ENCODE measurements around a stretch of chr10.

DNA sequence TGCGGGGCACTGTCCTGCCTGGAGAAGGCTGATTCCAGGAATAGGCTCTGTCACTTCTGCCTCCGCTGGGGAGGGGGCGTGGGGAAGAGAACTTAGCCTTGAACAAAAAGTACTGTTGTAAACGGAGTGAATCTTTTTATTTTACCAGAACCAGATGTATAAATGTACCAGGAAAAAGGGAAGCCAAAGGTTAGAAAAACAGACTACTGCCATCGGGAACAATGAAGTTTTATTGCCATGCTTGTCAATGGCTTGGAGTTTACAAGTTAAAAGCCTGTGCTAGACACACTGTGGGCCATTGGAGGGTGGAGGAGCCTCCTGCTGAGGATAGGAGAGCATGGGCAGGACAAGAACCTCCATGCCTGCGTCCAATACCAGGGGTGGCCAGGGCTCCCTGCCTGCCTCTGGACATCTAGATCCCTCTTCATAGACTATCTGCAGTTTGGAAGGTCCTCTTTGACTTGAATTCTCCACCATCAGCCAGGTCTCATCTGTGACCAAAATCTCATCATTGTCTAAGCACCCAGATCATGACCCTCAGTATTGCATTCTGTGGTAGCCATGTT lies 161.7 kb upstream of the LYZL2 start:
- RRBS: no CpG with 5 or more reads among the region's 6 CpGs

- RRBS: no CpG with 5 or more reads among the region's 1 CpG
Observed at GRCh38 chr10:30813685-30814476, 184.3 kb upstream of the LYZL2 start.

DNA sequence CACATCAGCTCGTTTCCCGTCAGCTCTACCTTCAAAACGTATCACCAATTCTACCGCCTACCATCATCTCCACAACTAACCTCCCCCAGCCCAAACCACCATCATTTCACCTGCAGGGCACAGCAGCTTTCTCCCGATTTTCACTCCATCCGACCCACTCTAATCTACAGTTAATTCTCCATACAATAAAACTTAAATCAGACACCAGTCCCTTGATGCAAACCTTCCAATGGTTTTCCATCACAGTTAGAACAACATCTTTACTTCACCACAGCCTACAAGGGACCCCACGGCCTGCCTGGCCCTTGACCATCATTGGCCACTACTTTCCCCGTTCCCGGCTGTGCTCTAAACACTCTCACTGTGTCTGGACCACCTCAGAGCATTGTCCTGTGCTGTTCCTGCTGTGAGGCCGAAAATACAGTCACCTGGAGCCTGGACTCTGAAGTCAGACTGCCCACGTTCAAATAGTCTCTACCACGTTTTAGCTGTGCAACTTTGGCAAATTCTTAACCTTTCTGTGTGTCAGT lies 2.1 kb downstream of the ZNF438 start:
- RRBS: no CpG with 5 or more reads among the region's 12 CpGs

GRCh38 chr10:31071039-31072163 lies 39.7 kb upstream of the ZNF438 start:
- RRBS: no CpG with 5 or more reads among the region's 8 CpGs

GRCh38 chr10:31075402-31075674 lies 43.7 kb upstream of the ZNF438 start:
- RRBS: no CpG with 5 or more reads among the region's 5 CpGs

- RRBS: no CpG with 5 or more reads among the region's 7 CpGs
Observed at GRCh38 chr10:31150177-31150701, 118.6 kb upstream of the ZNF438 start.

GRCh38 chr10:31586624-31587202 lies 267.7 kb downstream of the ZEB1 start:
- RRBS: 60% methylated on average over 3 of the region's 14 CpGs

GRCh38 chr10:31589965-31590318 lies 270.9 kb downstream of the ZEB1 start:
- RRBS: no CpG with 5 or more reads among the region's 4 CpGs

DNA sequence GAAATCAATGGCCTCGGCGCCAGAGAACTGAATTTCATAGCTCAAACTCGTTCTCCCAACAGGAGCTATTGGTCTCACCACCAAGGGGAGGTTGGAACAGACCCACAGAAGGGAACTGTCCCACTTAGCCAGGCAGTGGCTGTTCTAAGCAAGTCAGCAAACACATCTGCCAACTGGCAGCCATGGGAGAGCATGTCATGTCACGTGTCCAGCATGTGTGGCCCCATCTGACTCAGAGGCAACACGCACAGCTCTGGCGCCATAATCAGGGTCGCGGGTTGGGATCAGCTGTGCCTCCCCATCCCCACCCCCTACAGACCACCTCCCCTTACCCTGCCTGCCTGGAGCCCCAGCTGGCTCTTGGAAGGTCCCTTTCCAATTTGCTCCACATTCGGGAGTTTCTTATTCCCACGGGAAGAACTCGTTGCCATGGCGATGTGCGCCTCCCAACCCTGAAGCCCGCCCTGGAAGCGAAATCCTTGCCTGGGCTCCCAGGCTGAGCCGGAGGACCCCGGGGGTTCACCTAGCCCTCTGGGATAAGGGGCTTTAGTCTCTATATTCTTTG lies 283.5 kb downstream of the ZEB1 start:
- RRBS: no CpG with 5 or more reads among the region's 17 CpGs

DNA sequence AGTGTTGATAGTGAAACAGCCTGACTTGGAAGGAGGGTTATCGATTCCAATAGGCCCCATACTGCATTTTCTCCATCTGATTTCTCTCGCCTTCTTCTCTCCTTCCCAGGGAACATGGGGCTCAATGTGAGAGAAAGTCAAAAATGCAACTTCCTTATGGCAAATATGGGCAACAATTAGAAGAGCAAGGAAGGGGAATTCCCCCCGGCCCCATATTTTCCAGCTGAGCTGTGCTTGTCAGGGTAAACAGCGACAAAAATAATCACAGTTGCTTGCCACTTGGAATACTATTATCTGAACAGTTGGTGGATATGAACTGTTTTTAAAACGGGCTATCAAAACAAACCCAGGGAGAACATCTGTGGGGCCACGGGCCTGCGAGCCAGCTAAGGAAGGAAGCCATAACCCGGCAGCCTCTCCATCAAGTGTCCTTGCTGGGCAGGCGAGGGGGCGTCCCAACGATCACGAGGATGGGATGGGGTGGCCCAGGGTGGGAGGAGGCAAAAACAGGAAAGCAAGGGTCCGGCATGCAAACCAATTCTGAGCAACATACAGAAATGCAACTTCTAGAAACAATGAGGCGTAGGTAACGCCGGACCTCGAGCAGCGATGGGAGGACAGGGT lies 228.5 kb downstream of the ARHGAP12 start:
- RRBS: 66% methylated on average over 5 of the region's 18 CpGs

- RRBS: no CpG with 5 or more reads among the region's 4 CpGs
Observed at GRCh38 chr10:31822737-31822975, 106.0 kb downstream of the ARHGAP12 start.

- RRBS: no CpG with 5 or more reads among the region's 4 CpGs
Observed at GRCh38 chr10:31876837-31877496, 51.7 kb downstream of the ARHGAP12 start.

DNA sequence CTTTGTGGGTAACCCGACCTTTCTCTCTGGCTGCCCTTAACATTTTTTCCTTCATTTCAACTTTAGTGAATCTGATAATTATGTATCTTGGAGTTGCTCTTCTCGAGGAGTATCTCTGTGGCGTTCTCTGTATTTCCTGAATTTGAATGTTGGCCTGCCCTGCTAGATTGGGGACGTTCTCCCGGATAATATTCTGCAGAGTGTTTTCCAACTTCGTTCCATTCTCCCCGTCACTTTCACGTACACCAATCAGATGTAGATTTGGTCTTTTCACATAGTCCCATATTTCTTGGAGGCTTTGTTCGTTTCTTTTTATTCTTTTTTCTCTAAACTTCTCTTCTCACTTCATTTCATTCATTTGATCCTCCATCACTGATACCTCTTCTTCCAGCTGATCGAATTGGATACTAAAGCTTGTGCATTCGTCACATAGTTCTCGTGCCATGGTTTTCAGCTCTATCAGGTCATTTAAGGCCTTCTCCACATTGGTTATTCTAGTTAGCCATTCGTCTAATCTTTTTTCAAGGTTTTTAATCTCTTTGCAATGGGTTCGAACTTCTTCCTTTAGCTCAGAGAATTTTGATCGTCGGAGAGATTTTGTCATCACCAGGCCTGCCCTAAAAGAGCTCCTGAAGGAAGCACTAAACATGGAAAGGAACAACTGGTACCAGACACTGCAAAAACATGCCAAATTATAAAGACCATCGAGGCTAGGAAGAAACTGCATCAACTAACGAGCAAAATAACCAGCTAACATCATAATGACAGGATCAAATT lies 37.0 kb downstream of the ARHGAP12 start:
- RRBS: no CpG with 5 or more reads among the region's 18 CpGs

- RRBS: no CpG with 5 or more reads among the region's 3 CpGs
Observed at GRCh38 chr10:31962465-31963214, 34.0 kb upstream of the ARHGAP12 start.

DNA sequence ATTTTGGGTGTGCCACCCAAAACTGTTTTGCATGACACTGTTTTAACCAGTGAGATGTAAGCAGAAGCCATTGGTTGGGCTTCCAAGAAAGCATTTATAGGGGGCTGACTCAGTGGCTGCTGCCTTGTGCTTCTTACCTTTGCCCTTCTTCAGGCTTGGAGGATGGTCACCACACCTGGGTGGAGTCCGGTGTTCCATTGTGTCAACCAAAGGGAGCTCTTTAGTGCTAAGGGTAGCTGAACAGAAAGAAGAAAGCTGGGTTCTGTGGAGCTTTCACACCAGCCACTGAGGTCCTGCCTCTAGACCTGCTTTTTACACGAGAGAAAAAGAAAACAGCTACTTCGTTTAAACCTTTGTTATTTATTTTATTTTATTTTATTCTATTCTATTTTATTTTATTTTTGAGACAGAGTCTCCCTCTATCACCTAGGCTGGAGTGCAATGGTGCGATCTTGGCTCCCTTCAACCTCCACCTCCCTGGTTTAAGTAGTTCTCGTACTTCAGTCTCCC lies 37.4 kb upstream of the EPC1 start:
- RRBS: no CpG with 5 or more reads among the region's 5 CpGs

- RRBS: no CpG with 5 or more reads among the region's 5 CpGs
Observed at GRCh38 chr10:32928007-32928422, 30.0 kb downstream of the ITGB1 start.

- RRBS: no CpG with 5 or more reads among the region's 3 CpGs
Observed at GRCh38 chr10:33001993-33002605, 44.1 kb upstream of the ITGB1 start.

- RRBS: 0% methylated on average over 2 of the region's 5 CpGs
Observed at GRCh38 chr10:33337301-33337623, 2.8 kb upstream of the NRP1 start.

GRCh38 chr10:34470385-34470589 lies 344.8 kb downstream of the PARD3 start:
- RRBS: no CpG with 5 or more reads among the region's 4 CpGs

DNA sequence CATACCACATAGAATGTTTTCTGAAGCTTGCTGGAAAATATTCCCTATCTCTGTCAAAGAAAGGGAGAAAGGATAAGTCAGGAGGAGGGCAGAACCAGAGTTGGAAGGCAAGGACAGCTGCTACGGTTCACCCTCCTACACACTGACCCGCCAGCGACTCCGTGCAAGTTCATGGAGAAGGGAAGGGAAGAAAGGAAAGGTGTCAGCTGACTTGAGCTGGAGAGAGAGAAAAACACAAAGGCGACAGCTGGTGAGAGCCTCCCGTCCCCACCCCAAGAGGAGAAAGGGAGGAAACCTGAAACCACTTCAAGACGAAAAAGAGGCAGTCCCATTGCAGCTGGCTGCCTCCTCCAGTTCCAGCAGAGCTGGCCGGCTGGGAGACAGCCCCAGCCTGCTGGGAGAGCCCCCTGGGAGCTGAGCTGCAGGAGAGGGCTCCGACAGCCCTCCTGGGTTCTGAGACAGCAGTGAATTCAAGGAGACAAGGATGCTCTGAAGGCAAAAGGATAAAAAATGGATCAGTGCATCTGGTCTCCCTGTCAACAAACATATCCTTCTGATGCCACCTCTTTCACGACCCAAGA lies 75.2 kb downstream of the PARD3 start:
- RRBS: no CpG with 5 or more reads among the region's 10 CpGs